HL-60 (cell line): ENCODE measurements around a stretch of chr9.

GRCh38 chr9:10679-11085 is 18.6 kb downstream of the WASHC1 start:
- RRBS, result 78% methylated on average over 4 of the region's 44 CpGs

- RRBS, result no CpG with 5 or more reads among the region's 9 CpGs
Observed at GRCh38 chr9:178215-178476, 710 bp downstream of the ZNG1A start.

DNA sequence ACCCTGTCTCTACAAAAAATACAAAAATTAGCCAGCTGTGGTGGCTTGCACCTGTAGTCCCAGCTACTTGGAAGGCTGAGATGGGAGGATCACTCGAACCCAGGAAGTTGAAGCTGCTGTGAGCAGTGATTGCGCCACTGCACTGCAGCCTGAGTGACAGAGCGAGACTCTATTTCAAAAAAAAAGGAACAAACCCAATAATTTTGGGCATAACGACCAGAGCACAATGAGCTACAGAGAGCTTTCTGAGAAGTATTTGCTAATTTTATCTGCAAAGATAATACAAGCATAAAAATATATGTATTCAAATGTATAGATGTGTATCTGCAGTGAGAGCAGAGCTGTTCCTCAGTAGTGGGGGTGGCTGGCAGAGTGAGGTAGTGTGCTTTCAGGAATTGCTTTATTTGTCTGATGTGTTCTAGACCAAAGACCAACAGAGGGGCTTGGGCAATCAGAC is 5.1 kb downstream of the DOCK8 start:
- RRBS, result no CpG with 5 or more reads among the region's 4 CpGs

DNA sequence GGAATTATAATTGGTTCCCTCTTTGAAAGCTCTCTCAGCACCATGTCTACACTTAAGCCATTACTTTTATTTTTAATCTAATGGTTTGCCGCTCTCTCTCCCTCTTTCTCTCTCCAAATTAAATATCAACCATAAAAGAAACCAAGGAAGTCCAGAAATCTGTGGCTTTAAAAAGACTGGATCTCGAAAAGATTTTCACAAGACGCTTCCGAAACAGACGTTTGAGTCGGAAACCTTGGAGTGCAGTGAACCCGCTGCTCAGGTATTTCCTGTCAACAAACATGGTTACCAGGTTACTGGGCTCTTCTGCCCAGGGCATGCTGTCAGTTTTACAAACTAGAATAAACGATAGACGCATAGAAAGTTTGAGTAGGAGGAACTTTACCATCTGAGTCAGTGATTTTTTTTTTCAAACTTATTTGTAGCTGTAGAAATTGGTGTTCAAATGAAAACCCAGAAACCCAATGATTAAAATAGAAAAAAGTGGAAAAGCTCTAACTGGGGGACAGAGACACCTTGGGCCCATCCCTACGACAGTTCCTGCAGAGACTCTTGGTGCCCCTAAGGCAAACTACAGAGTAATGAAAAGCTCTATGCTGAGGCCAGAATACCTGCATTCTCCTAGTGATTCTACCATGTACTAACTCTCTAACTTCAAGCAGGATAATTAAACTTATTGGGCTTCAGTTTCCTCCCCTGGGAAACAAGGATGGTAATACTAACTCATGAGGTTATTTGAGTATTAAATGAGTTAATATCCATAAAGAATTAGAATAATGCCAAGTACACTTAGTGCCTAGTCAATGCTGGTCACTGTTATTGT is 90.0 kb downstream of the DOCK8 start:
- RRBS, result no CpG with 5 or more reads among the region's 10 CpGs

DNA sequence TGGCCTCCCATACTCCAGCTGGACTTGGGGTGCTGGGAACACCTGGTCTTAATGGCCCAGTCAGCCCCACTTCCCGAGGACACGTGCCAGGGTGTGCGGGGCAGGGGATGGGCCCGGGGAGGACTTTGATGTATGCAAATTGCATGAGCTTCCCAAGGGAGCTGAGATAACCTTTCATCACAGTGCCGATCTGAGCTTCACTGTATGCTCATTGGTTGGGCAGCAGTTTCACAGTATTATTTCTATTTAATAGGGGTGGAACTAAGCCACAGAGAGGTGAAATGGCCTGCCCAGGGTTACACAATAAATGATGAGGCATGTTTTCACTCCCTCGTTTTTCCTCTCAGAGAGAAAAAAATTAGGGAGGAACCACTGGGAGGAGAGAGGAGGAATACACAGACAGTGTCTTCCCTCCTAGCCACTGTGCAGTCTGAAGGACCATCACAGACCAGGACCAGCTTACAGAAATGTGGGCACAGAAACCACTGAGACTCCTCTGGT is 65.0 kb upstream of the KANK1 start:
- RRBS, result 93% methylated on average over 3 of the region's 6 CpGs

DNA sequence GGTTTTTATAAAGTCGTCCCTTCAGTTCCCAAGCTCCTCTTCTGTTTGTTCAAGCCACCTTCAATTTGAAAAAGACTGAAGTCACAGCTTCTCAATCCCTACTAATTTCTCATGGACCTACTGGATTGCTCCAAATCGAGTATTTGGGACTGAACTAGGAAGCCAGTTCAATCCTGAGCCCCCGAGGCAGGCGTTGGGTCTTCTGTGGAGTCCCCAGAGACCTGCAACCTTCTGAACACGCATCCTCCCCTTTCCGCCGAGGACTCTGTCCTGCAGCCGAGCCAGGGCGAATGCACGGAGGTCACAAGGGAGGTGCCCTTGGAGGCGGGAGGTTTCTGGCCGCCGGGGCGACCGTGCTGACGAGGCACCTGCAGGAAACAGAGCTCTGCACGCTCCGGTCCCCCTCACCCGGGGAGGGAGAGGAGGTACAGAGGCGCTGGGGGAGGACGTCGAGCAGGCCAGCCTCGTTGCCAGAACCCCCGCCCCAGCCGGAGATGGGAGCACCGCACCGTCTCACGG is 737 bp upstream of the KANK1 start:
- RRBS, result 13% methylated on average over 11 of the region's 28 CpGs

- RRBS, result no CpG with 5 or more reads among the region's 8 CpGs
Observed at GRCh38 chr9:536629-537180, 32.2 kb downstream of the KANK1 start.

GRCh38 chr9:560474-561103 is 56.1 kb downstream of the KANK1 start:
- RRBS, result no CpG with 5 or more reads among the region's 5 CpGs

- RRBS, result no CpG with 5 or more reads among the region's 9 CpGs
Observed at GRCh38 chr9:576625-577382, 72.3 kb downstream of the KANK1 start.

GRCh38 chr9:682496-683235 is 158.8 kb upstream of the DMRT1 start:
- RRBS, result no CpG with 5 or more reads among the region's 11 CpGs

DNA sequence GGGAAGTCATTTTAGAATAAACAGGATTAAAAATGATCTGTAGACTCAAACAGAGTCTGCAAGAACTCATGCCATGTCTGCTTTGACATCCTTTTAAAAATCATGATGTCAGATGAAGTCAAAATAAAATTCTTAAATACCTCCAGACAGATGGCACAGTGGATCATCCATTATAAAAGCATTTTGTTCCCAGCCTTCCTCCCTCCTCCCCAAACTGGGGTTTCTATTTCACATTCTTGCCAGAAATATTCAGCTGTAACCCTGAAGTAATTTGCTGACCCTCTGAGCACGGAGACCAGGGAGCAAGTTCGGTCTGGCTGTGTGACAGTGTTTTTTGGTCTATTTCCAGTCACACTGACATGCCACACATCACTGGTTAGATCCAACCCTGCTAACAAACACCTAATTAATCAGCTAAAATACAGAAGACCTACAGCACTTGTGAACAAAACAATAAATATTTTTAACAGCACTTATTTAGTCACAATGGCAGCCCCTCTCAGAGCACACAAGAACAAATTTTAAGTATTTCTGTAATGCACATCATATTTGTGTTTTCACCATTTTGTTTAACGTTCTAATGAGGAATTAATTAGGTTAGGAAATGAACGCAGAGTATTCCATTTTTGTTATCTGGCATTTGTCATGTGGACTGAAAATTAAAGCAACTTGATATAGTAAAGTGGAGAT is 126.1 kb upstream of the DMRT1 start:
- RRBS, result no CpG with 5 or more reads among the region's 4 CpGs

- RRBS, result 17% methylated on average over 20 of the region's 67 CpGs
Observed at GRCh38 chr9:971612-972420, 4.6 kb upstream of the DMRT3 start.

GRCh38 chr9:2018762-2019158 is 3.6 kb downstream of the SMARCA2 start:
- RRBS, result no CpG with 5 or more reads among the region's 2 CpGs

- RRBS, result 96% methylated on average over 7 of the region's 23 CpGs
Observed at GRCh38 chr9:2241052-2241508, 225.9 kb downstream of the SMARCA2 start.

GRCh38 chr9:2289357-2289740 is 274.2 kb downstream of the SMARCA2 start:
- RRBS, result no CpG with 5 or more reads among the region's 3 CpGs

DNA sequence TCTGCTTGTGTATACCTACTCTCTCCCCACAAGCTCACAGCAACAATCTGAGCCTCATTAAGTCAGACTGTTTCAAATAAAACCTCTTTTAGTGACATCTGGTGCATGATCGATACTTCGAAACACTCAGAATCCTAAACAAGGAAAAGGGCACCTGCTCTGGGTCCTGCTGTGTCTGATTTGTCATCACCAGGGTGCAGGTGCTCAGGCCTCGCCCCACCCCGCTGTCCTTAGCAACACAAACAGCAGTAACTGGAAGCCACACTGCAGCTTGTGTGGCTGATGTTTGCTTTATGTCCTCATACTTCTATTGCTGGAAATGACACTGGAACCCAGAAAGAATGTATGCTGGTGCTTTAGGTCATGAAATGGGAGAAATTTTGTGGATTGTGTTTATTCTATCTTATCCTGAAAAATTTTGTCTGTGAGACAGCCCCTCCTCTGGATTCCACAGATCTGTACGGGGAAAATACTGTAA is 284.0 kb downstream of the SMARCA2 start:
- RRBS, result no CpG with 5 or more reads among the region's 5 CpGs

- RRBS, result no CpG with 5 or more reads among the region's 4 CpGs
Observed at GRCh38 chr9:2727775-2728239, 10.5 kb downstream of the KCNV2 start.

DNA sequence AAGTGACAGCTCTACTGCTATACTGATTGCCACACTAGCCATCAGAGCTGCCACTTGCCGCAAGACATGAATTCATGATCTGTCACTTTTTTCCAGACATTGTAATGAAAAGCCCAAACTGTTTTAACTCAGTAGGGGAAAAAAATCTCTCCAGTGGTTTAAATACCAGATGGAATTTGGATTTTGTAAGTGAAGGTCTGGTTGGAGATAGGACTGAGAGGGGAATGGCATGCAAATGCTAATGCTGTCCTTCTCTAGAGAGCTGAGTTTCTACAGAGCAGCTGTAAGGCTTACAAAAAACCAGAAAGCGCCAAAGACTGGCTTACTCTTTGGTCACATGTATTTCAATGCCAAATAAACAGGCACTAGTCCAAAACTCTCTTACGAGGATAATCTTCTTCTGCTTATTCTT is 34.4 kb downstream of the PUM3 start:
- RRBS, result no CpG with 5 or more reads among the region's 3 CpGs

GRCh38 chr9:2809929-2810572 is 33.8 kb downstream of the PUM3 start:
- RRBS, result no CpG with 5 or more reads among the region's 2 CpGs

DNA sequence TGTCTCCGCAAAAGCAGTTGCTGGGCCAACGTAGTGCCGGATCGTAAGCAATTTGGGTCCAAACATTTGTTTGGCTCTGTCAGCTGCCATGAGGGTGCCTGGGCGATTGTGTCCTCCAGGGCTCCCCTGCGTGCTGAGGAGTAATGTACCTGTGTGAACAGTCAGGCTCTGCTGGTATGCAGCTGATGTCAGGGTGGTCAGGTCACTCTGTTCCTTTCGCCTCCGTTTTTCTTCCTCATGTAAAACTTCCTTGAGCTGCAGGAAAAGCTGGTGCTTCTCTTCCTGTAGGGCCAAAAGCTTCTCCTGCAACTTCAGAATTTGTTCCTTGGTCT is 32.0 kb upstream of the PUM3 start:
- RRBS, result no CpG with 5 or more reads among the region's 8 CpGs